T-cell (primary cell): Measurements from ENCODE around the gene GPATCH1.

DNA sequence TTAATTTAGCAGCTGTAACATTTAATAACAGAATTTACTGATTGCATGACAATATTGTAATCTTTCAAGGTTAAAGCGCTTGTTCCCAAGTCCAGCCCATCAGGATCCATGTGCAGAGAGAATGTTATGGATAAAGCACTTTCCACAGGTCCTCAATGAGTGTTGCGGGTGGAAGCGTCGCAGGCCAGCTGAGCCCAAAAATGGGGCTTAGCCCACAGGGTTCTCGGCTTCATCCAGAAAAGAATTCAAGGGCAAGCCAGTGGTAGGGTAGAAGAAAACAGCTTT lies 455.7 kb upstream of the ZNF507 start:
- PRO-cap, 7 experiments = no peak in any of the 7 experiments

GRCh38 chr19:31968771-31969412 lies 376.5 kb upstream of the ZNF507 start:
- PRO-cap, 7 experiments = no peak in any of the 7 experiments

DNA sequence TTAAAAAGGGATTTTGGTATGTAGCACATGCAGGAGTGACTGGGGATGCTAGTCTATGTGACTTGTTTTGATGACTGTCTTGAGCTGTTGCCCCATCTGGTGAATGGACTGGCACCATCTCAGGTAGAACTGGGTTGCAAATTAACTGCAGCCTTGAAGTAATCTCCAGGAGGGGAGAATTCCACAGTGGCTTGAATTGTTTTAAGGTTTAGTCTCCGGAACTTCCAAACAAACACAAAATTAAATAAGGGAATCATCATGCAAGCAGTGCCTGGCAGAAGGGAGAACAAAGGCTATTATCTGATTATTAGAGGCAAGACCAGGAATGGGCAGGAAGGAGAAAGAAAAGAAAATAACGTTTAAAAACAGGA lies 258.6 kb upstream of the ZNF507 start:
- PRO-cap, 7 experiments = peak in 1 of 7 experiments; most common plus-strand start position 175 of the sequence (in 1)

DNA sequence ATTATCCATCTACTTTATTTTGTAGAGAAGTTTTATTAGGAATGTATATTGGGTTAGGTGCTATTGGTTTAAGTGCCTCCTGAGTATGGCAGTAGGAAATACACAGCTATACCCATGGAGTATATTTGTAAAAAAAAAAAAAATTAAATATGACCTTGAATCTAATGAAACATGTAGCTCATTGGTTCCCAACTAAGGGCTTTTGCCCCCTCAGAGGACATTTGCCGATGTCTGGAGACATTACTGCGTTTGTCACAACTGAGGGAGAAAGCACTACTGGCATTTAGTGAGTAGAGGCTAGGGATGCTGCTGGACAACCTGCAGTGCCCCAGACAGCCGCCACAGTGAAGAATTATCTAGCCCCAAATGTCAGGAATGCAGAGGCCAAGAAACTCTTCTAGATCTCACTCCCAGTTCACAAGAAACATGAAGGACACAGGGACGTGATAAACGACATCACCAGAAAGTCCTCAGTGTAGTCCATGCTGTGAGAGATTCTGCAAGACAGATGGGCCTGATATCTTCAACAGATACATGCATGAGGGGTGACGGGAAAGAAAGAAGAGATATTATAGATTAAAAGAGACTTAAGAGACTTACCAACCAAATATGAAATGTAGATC lies 29.7 kb downstream of the ZNF507 start:
- PRO-cap, 7 experiments = no peak in any of the 7 experiments

DNA sequence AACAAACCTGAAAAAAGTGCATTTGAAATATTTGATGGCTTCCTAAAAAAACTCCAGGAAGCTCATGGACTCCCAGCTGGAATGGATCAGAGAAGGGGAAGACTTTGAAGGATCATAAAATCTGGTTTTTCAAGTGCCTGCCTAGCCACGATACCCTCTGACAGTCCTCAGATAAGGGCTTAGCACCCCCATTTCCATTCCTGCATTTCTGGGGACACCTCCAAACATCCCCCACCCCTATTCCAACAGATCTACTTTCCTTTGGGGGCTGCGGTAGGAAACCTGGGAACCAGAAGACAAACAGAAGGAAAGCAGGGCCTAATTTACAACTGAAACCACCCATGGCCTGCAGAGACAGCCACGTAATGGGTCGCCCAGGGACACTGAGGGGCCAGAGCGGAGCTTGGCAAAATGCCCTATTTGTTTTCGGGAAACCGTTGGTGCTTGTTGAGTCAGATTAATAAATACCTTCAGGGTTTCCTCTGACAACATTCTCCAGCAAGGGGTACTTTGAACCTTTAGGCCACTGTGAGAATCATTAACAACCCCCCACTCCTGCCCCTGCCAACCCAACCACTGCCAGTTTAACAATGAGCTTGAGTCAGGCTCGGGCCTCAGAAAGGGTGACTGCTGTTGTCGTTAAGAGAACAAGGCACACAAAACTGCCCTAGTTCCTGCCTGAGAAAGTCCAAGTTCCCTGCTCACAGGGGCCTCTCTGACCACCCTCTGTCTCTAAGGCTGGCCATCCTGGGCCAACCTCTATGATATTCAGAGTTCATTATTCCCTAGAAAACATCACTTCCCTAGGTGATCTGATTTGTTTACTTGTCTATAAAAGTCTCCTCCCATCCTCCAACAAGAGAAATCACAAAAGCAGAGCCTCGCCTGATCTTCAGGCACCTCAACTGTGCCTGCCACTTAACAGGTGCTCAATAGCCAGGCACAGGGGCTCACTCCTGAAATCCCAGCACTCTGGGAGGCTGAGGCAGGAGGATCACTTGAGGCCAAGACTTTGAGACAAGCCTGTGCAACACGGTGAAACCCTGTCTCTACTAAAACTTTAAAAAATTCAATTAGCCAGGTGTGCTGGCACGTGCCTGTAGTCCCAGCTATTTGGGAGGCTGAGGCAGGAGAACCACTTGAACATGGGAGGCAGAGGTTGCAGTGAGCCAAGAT lies 23.3 kb downstream of the RHPN2 start:
- PRO-cap, 7 experiments = no peak in any of the 7 experiments

DNA sequence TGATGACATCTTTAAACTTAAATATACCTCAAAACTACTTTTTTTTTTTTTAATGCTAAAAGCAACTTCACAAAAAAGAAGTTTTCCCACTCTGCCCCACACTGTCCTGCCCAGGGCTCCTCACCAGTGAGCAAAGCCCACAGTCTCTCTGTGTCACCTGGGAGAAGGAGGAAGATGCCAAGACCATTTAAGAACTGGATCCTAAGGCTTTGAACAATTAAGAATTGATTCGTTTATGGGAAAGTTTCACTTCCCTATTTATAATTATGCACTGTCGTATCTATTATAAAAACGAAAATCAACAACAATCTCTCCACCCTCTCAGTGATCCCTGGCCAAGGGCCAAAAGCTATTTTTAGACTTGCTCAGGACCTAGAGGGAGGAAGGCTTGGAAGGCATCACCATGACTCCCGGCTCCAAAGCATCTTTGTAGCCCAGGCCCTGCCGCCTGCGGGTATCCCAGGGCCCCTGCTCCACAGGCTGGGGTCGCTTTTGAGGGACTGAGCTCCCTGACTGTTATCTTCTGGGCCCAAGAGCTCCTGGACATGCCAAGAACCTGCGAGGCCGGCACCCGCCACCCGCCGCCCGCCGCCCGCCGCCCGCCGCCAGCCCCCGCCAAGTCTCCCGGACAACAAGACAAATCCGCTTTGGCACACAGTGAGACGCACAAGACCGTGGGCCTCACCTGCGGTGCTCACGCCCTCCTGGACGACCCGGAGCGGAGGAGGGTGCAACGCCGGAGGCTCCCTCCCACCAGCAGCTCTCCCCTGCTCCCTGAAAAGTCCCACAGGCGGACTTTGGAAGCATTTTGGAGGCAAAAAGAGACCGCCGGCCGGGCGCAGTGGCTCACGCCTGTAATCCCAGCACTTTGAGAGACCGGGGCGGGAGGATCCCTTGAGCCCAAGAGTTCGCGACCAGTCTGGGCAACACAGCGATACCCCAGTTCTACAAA lies 1.2 kb downstream of the RHPN2 start:
- PRO-cap, 7 experiments = no peak in any of the 7 experiments

DNA sequence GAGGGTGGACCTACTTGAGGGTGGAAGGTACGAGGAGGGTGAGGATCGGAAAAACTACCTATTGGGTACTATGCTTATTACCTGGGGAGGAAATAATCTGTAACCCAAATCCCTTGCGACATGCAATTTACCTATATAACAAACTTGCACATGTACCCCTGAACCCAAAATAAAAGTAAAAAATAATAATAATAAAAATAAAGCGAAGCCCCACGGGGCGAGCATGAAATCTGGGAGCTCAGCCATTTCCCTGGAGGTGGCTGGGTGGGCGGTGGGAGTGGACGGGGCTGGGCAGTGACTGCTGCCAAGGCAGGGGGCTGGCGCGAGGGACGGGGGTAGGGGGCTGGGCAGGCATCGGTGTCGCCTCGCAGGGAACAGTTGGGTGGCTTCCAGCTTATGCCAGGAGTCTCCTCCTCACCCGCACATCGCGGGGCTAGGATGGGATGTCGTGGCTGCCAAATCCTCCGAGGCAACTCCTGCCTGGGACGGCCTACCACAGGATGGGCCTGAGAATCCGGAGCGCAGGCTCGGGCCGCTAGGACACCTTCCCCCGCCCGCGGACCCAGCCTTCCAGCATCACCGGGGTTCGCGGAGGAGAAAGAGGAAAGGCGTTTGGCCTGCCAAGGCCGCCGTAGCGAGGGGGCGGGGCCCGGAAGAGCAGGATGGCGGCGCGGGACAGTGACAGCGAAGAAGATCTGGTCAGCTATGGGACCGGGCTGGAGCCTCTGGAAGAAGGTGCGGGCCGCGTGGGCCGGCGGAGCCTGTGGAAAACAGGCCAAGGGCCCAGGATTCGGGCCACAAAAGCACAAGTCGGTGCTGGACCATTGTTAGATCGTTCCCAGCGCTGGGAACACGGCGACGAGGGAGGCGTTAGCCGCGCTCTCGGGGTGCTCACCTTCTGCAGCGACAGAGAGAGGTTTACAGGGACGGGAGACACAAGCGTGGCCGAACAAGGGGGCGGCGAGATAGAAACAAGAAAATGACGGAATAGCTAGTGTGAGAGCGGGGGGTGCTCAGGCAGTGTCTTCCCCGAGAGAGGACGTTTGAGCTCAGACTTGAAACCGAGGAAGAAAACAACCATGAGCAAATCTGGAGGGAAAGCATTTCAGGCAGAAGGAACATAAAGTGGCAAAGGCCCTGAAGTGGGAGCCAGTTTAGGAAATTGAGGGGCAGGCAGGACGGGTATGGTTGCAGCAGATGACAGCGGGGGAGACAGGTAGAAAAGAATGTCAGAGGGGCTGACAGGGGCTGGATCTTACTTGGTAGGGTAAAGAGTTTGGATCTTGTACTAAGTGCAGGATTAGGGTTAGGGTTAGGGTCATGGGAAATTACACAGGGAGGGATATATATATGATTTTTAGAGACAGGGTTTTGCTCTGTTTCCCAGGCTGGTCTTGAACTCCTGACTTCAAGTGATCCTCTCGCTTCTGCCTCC lies at the start of gene GPATCH1:
Gene GPATCH1, plus strand, starts transcription at position 650 of the 1,435 bp plus-strand sequence.
- PRO-cap, 7 experiments = peak in 7 of 7 experiments; most common plus-strand start position 652 of the sequence (in 5); most common minus-strand start position 572 of the sequence (in 4)

GRCh38 chr19:33176510-33176751 lies 17.7 kb upstream of the LRP3 start:
- PRO-cap, 7 experiments = peak in 1 of 7 experiments; most common plus-strand start chr19:33176587 (in 1); most common minus-strand start chr19:33176577 (in 1)

- PRO-cap, 7 experiments = no peak in any of the 7 experiments
These were observed 1.1 kb downstream of the LRP3 start for GRCh38 chr19:33194919-33195896.

GRCh38 chr19:33246608-33247285 lies 21.1 kb upstream of the SLC7A10 start:
- PRO-cap, 7 experiments = no peak in any of the 7 experiments

- PRO-cap, 7 experiments = no peak in any of the 7 experiments
These were observed 34.6 kb downstream of the CEBPA start for GRCh38 chr19:33267511-33268359.

- PRO-cap, 7 experiments = no peak in any of the 7 experiments
These were observed 9.6 kb downstream of the CEBPA start for GRCh38 chr19:33292632-33293194.

DNA sequence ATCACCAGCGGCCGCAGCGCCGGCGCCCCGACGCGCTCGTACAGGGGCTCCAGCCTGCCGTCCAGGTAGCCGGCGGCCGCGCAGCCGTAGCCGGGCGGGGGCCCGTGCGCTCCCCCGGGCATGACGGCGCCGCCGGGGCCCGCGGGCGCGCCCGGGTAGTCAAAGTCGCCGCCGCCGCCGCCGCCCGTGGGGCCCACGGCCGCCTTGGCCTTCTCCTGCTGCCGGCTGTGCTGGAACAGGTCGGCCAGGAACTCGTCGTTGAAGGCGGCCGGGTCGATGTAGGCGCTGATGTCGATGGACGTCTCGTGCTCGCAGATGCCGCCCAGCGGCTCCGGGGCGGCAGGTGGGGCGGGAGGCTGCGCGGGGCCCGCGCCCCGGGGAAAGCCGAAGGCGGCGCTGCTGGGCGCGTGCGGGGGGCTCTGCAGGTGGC lies 383 bp downstream of the CEBPA start:
- PRO-cap, 7 experiments = no peak in any of the 7 experiments

DNA sequence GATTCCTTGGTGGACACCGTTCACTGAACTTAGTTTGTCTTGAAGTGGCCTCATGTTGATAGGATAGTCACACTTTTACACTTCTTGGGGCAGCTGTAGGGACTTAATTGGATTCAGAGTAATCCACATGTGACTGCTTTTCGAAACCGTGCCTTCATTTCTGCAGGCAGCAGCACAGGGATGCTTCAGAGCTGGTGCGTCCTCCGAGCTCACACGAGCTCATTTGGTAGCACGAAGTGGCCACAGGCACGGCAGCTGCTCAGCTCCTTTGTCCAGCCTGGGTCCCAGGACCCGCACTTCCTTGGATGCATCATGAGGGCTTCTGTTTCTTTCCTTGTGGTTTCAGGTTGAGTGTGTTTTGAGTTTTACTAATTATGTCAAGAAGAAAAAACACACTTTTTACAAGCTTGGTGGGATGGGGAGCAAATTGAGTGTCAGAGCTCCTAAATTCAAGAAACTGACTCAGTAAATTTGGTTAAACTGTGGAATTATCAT lies 4.6 kb downstream of the CEBPG start:
- PRO-cap, 7 experiments = no peak in any of the 7 experiments

GRCh38 chr19:33388373-33388874 lies 14.9 kb downstream of the CEBPG start:
- PRO-cap, 7 experiments = no peak in any of the 7 experiments

DNA sequence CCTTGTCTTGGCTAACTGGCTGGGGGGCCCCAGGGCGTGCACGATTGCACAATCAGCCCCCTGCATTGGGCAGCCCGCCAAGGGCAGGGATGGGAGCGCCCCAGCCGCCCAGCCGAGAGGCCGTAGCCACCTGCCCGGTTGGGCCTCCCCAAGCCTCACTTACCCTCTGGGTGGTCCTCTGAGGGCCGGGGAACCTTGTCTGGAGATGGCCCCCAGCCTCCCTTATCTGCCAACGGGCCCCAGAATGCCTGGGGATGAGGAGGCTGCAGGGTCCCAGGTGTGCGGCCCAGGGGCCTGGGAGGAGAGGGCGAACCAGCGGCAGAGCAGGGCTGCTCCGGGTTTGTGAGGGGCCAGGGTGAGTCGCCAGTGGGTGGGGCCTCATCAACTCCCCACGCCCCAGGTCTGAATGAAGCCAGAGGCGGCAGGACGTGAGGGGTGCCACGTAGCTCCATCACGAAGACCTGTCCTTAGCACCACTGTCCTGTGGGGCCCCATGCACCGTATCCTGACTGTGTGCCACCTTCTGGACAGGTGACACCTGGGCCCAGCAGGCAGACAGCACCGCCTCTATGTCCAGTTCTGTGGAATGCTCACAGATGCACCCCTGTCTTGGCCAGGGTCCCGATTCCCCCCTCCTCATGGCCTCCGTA lies 17.1 kb downstream of the CEBPG start:
- PRO-cap, 7 experiments = no peak in any of the 7 experiments

- PRO-cap, 7 experiments = no peak in any of the 7 experiments
These were observed 21.4 kb downstream of the CEBPG start for GRCh38 chr19:33394877-33395417.

DNA sequence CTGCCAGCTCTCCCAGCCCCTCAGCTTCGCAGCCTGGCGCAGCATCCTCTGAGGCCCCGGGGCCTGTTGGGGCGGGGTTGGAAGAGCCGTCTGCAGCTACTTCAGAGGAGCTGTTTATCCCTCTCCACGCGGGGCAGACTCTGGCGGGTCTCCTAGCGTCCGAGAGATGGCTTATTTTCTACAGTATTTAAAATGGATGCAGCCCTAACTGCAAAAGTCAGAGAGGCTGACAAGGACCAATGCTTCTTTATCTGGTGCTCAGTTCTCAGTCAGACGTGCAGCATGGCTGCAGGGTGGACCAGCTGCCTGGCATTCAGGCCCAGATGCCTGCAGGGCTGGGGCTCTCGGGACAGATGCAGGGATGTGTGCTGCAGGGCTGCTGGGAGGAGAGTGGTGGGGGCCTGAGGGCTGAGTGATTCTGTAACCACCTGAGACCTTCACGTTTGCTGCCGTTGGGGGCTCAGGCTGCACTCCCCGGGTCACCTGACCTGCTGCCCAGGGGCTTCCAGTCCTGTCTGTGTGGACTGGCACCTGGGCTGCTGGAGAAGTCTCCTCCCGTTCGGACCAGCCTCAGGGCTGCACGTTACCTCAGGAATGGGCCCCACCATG lies 16.6 kb downstream of the KCTD15 start:
- PRO-cap, 7 experiments = no peak in any of the 7 experiments

DNA sequence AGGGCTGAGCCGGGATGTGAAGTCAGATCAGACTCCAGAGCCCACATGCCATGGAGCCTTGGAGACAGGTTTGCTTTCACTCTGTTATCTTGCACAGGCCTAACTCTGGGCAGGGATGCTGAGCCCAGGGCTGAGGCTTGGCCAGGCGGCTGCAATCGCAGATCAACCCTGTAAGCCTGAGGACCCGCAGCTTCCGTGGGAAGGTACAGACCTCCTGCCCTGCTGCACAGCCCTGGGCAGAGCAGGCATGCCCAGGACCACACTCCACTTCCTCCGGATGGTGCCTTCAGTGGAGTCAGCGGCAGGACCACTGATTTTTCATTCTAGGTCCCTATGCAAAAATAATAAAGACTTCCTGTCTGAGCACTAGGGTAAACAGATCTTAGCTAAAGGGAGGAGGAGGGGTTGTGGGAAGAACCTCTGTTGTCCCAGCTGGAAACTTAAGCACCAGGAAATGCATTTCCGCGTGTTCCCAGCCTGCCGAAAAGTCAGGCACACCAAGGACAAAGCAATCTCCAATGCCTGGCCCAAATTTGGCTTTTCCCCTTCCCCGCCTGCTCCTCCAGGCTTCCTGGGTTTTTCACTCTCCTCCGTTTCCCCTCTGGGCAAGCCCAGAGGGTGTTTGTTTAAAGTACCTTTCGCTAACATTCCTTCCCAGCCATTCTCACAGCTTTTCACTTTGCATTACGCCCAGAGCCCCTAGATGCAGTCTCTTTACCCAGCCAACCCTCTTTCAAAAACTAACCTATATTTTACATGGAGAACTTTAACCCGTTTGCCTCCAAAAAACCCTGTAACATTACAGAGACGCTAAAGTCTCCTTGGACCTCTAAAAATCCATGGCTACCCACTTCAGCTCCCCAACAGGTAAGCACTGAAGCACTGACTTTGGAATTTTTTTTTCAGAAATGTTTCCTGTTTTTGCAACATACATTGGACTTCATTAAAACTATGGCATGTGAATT lies 87.5 kb downstream of the KCTD15 start:
- PRO-cap, 7 experiments = no peak in any of the 7 experiments

GRCh38 chr19:34253745-34254144 lies 609 bp upstream of the GARRE1 start:
- PRO-cap, 7 experiments = no peak in any of the 7 experiments